Temporal lobe (tissue), 2 donors: ENCODE measurements around a stretch of chr7.

DNA sequence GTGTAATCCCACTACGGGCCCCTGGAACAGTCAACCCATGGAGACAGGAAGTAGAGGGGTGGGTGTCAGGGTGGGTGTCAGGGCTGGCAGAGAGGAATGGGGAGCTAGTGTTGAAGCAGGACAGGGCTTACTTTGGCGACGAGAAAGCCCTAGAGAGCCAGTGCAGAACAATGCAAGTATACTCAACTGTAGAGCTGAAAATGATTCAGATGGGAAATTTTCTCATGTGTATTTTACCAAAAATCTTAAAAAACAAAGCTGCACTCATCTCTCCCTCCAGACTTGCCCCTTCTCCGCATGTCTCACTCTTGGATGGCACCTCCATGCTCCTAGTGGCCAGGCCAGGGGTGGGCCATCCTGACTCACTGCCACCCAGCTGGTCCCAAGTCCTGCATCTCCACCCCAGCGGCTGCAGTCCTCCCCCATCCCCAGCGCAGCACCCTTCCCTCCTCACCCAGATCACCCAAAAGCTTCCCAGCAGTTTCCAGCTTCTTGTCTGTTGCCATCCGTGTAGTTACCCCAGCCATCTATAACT, 53.1 kb upstream of the INSIG1 start:
- RAMPAGE, long total RNA = no peak

DNA sequence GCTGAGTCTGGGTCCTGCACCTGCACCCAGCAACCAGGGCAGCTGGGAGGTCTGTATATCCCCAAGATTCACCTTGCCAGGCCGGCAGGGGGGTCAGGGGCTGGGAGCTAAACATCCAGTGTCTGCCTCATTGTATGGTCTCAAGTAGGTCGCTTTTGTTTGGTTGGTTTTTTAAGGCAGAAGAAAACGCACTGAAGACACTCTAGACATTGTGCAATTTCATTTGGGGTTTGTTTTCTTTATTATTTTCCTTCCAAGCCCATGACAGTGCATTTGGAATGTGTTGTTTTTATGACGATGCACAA, 27.7 kb upstream of the INSIG1 start:
- RAMPAGE, long total RNA = no peak

DNA sequence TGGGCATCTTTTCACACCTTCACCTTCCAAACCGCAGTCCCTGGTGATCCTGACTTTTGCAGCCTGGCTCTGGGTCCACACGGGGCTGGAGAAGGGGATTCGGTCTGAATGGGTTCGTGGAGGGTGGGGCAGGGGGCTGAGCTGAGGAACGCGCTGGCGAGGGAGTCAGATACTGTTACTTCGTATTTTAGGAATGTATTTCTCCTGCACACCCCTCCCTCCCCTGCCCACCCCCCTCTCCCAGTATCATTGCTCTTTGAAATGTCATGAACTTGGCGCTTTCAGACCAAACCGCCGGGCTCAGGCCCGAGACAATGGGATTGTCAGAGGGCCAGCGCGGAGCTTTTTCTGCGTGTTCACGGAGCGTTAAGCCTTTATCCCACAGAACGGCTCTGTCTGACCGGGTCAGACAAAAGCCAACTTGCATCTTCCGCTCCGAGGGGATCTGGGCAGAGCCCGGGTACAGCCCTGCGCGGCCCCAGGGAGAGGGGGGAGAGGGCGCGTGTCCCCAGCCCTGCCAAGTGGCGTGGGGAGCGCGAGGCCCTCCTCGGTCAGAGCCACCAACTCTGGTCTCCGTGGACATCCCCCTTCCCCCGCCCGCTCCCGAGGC, 76.7 kb upstream of the EN2 start:
- RAMPAGE, long total RNA = no peak

DNA sequence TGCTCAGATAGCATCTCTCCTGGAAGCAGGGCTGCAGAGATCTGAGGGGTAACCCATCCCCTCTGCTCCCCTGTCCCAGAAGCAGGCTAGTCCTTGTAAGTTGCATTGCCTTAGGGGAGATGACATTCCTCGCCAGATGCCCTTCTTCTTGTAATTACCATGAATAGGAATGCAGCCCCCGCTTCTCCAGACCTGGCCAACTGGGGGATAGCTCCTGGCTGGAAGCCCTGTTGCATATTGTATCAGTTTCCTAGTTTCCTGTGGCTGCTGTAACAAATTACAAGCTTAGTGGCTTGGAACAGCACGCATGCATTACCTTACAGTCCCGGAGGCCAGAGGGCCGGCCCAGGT, 47.5 kb upstream of the EN2 start:
- RAMPAGE, long total RNA = no peak

- RAMPAGE, long total RNA = no peak
Measured at GRCh38 chr7:155618565-155619605, 25.6 kb upstream of the RBM33 start.

DNA sequence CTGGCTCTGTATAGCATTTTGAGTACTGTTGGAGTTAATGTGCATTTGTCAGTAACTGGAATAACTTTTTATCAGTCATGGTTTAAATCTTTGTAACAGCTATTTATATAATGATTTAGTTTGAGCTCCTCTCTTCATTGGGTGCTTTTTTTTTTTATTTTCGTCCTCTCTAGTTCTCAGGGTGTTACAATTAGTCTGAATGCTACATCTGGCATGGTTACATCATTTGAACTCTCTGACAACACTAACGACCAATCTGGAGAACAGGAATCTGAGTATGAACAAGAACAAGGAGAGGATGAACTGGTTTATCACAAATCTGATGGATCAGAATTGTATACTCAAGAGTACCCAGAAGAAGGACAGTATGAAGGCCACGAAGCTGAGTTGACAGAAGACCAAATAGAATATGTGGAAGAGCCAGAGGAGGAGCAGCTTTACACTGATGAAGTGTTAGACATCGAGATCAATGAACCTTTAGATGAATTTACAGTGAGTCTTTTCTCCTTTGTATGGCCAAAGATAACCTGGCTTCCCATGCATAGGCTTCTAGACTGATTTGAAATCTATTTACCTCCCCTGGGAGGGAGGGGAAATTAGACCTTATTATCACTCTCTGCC, 36.1 kb downstream of the RBM33 start:
- RAMPAGE, long total RNA = no peak

DNA sequence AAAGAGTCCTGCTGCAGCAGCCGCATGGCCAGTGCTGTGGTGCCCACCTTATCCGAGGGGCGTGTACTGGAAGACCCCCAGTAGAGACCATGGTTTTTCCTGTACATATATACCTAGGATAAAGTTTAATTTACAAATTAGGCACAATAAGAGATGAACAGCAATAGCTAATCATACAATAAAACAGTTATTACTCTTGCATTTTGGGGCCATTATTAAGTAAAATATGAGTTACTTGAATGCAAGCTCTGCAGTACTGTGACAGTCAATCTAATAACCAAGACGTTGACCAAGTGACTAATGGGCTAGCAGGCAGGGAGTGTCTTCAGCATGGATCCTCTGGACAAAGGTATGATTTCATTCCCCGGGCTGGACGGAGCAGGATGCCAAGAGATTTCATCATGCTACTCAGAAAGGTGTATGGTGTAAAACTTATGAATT, 81.0 kb downstream of the SHH start:
- RAMPAGE, long total RNA = no peak

DNA sequence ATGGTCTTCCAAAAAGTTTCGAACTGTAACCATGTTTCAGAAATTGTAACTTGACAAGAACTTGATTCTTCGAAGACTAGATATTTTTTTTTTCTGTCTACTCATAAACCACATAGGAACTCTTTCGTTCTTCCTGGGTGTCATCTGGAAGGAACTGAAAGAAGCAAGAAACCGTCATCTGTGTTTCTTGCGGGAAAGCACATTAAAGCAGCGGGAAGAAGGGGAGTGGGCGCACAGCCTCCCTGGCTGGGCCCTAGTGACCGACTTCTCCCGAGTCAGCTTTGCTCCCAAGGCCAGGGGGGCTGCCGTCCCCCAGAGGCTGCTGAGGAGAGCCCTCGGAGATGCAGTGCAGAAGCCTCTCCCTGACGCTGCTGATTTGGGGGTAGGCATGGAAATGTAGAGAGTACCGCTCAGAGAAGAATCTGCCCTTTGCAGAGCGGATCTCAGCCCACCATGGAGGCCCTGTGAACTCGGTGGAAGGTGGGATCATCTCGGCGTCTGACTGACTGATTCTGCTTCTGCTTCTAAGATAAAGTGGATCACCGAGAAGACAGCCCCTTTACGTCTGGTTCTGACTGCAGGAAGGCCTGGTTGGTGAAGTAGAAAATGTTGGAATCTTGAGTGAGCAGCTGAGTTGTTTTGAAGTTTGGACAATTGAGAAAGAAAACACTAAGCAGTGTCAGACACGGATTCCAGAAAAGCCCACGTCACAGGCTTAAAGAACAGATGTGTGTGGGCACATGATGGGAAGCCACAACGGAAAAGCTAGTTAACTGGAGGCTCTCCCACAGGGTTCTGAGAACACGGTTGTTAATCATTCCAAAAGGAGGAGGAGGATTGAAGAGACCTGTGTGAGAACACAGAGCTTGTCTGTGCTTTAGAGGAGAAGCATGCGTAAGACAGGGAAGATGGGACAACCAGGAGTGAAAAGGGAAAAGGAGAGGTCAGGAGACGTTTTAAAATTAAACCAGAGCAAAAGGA, 42.8 kb downstream of the SHH start:
- RAMPAGE, long total RNA = no peak

- RAMPAGE, long total RNA = no peak
Measured at GRCh38 chr7:155778123-155778919, 33.9 kb downstream of the SHH start.

GRCh38 chr7:155803656-155804162, 8.6 kb downstream of the SHH start:
- RAMPAGE, long total RNA = no peak

GRCh38 chr7:155810837-155811539, 1.3 kb downstream of the SHH start:
- RAMPAGE, long total RNA = no peak

DNA sequence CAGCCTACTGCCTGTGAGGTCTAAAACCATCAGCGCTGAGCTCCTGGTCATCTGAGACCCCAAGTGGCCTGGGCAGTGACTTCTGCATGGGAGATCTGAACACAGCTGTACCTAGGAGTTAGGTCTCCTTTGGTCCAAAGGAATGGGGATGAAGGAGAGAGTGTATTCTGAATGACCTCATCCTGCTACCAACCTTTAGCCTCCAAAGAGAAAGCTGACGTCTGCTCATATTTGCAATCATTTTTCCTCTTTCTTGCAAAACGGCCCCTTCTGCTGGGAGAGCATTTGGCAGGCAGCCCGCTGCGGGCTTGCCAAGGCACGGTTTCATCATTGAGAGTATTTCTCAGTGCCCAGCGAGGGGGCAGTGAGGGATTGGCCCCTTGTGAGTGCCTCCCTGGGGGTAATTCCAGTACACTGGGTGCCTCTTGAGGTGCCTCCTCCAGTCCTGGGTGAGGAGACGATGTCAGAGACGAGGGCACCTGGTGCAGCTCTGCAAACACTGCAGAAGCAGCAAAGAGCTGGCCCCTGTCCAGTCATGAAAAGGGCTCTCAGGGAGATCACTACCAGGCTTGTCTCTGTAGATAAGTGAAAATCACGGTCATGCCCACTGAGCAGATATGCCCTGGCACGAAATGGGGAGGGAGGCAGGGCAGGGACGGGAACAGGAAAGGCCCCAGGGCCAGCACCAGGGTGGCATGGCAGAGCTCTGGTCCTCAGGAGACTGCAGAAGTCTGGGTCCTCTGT, 48.6 kb upstream of the SHH start:
- RAMPAGE, long total RNA = no peak

- RAMPAGE, long total RNA = no peak
Measured at GRCh38 chr7:155885471-155886209, 73.4 kb upstream of the SHH start.

DNA sequence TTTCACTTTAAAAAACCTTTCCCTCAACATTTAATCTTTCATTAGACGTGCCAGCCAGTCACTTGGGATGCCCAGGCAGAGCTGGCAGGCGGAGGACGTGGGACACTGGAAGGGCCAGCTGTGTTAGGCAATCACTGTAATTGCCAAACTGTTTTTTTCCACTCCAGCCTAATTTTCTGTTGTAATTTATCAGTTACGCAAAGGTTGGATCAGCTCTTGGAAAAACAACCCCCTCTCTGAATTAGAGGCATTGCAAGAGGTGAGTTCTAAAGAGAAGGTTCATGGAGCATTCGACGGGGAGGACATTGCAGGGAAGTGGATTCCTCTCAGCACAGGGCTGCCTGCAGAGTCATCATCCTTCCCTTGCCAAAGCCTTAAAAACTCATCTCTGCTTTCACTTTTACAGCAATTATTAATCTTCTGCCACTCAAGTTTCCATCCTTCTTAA, 272.5 kb upstream of the RNF32 start:
- RAMPAGE, long total RNA = no peak

- RAMPAGE, long total RNA = no peak
Measured at GRCh38 chr7:156614359-156615433, 25.9 kb upstream of the RNF32 start.

- RAMPAGE, long total RNA = no peak
Measured at GRCh38 chr7:156678760-156679495, 38.4 kb downstream of the RNF32 start.

GRCh38 chr7:156681661-156682502, 41.3 kb downstream of the RNF32 start:
- RAMPAGE, long total RNA = no peak

DNA sequence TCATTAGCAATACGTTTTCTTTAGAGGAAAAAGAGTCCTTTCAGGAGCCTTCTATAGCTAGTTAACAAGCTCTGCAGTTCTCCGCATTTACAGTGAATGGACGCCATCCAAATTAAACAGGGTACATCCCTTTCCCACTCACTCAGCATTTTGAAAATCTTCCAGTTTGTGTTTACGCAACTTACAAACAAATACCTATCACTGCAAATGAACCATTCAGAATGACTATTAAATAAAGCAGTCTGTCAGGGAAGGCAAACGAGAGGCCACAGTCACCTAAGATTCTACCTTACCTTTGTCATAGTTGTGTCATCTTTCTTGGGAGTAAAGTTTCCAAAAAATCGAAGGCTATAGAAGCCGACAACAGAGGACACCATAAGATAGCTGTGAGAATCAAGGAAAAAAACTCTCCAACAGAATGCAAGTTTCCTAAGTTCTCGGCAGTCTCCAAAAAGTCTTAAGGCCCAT, 84.6 kb downstream of the RNF32 start:
- RAMPAGE, long total RNA = no peak

- RAMPAGE, long total RNA = no peak
Measured at GRCh38 chr7:156835617-156836376, 57.2 kb downstream of the LMBR1 start.

- RAMPAGE, long total RNA = no peak
Measured at GRCh38 chr7:156873279-156873770, 19.7 kb downstream of the LMBR1 start.